Hair follicular keratinocyte (primary cell): Measurements from ENCODE around the genes IL17A, GSTA3 and GCM1.

- RAMPAGE, long total RNA, result no peak
Measured at GRCh38 chr6:50822110-50822814, 3.6 kb downstream of the TFAP2B start.

DNA sequence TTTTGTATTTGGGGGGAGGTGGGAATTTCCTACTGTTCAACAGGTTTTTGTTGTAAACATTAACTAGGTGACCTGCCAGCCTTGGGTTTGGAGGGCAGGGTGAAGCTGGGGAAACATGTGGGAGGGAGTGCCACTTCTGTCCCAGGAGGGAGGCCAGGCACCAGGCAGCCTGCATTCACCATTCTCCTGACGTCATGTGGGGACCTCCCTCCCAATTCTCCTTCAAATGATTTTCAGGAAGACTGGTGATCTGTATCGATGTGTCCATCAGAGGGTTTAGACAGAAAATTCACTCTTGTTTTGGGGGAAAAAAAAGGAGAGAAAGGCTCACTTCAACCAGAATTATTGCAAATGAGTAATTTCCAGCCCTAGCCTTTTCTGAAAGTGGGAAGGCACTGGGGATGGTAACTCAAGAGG, 37.9 kb upstream of the PKHD1 start:
- RAMPAGE, long total RNA, result no peak

DNA sequence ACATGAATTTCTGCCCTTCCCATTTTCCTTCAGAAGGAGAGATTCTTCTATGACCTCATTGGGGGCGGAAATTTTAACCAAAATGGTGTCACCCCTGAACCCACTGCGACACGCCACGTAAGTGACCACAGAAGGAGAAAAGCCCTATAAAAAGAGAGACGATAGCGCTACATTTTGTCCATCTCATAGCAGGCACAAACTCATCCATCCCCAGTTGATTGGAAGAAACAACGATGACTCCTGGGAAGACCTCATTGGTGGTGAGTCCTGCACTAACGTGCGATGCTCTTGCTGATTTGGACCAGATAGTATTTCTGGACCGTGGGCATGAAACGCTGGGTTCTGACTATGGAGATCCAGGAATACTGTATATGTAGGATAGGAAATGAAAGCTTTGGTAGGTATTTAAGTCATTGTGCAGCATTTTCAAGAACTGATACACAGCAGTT, at the start of gene IL17A:
Gene IL17A (plus strand): TSS at position 177 of the 449 bp plus-strand sequence.
- RAMPAGE, long total RNA, result no peak

DNA sequence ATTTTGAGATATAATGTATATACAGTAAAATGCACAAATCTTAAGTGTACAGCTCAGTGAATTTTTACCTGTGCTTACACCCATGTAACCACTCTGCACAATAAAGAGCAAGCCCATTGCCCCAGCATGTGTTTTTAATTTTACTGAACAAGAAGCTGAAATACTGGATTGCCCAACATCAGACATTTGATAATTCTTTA, 1.1 kb upstream of the MCM3 start:
- RAMPAGE, long total RNA, result no peak

- RAMPAGE, long total RNA, result no peak
Measured at GRCh38 chr6:52388694-52389342, 26.9 kb downstream of the PAQR8 start.

- RAMPAGE, long total RNA, result no peak
Measured at GRCh38 chr6:52499599-52500578, 77.0 kb downstream of the TRAM2 start.

DNA sequence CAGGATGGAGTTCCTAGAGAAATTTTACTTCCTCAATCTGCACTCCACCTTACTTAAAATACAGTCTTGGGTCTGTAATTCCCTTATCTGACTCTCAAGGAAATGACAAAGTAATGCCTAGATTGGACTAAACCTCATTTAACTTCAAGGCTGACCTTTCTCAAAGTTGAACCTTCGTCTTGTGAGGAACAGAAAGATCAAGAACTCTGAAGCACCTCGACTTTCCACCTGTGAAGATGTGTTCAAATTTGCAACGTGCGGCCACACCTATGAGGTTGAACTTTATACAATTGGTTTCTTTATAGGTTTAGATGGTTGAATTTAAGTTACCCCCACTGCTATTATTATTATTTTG, 1.2 kb upstream of the TRAM2 start:
- RAMPAGE, long total RNA, result no peak

- RAMPAGE, long total RNA, result no peak
Measured at GRCh38 chr6:52594816-52596115, 18.4 kb upstream of the TRAM2 start.

GRCh38 chr6:52666533-52666865, 4.4 kb upstream of the TMEM14A start:
- RAMPAGE, long total RNA, result no peak

DNA sequence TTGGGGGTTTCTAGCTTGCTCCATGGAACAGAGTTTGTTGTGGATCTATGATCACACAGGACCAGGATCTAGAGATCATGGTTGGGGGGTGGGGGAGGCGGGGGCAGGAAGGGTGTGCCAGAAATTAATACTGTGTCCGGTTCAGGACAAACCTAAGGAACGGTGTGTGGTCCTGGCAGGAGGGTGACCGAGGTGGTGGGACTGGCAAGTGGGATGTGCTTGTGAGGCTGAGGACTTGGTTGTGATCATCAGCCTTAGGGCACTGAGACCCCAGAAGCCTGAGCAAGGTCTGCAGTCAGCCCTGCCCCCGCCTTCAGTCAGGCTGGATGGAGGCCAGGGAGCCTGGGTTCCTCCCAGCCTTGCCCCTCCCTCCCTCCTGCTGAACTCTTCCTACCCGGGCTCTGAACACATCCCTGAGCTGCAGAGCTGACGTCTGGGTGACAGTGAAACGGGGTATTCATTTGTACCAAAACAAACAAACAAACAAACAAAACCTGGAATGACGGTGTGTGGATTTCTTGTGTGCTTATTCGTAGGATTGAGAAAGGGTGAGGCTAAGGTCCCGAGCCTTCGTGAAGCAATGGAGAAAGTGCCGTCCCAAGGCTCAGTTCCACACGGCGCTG, 27.7 kb downstream of the GSTA3 start:
- RAMPAGE, long total RNA, result no peak

DNA sequence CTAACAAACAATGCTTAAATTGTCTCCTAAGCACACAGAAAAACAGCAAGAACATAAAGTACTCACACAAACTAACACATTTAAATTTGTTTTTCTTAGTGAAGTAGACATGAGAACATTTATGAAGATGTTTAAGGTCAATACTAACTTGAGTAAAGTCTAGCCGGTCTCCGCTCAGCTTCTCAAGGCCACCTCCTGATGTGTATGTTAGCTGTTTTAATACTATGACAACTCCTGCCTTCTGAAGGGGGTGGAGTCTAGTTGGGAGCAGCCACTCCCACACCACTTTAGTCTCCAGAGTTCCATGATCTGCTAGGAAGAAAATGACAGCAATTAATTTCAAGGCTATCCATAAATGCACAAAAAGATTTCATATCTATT, at the start of gene GSTA3:
Gene GSTA3 (minus strand): TSS at position 206 of the 381 bp plus-strand sequence.
- RAMPAGE, long total RNA, result no peak

- RAMPAGE, long total RNA, result no peak
Measured at GRCh38 chr6:53056120-53056757, 5.4 kb downstream of the CILK1 start.

DNA sequence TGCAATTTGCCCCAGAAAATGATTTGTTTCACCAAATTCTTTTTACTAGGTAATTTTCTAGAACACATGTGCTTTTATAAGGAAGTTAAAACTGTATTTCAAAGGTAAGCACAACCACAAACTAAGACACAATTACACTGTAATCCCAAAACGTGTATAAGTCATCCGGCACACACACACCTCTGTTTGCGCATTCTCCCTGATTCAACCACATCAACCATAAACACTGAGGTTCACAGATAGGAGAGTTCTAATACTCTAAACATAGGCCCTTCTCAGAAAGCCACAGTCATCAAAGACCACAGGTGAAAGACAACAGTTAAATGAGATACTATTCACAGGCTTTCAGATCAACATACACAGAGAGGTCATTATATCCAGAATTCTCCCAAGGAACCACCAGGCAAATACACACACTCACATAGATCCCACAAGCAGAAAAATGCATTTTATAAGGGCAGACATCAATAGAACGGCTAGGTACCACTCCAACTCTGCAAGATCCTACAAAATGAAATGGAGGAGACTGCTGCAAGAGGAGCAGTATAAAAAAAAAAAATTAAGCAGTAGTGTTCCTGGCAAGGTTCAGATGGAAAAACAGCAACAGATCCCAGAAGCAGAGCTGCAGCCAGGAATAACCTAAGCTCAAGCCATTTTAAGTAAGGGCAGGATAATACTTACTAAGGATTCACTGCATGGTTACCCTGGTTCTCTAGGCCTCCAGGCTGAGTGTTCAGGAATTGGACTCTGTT, 3.1 kb downstream of the CILK1 start:
- RAMPAGE, long total RNA, result no peak

GRCh38 chr6:53060170-53060696, 1.4 kb downstream of the CILK1 start:
- RAMPAGE, long total RNA, result no peak

DNA sequence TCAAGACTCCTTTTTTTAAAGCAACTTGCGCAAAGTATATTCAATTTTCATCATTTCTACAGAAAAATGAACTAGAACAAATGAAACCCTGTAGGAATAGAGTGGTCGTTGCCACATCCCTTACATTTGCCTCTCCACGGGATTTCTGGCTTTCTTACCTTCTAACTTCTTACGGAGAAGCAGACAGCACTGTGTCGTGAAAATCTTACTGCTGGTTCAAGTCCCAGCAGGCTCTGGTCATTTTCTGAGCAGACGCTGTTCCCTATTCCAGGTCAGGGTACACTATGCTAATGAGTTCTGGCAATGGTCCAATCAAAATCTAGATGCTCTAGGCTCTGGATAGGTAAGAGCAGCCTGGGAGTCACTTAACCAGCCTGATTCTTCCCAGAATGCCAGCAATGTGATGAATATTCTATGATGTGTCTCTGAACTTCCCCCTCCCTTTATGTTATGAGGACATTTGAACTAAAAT, at the start of gene GCM1:
Gene GCM1 (minus strand): TSS at position 246 of the 472 bp plus-strand sequence.
- RAMPAGE, long total RNA, result no peak

GRCh38 chr6:53236316-53237047, 87.8 kb upstream of the GCM1 start:
- RAMPAGE, long total RNA, result no peak

- RAMPAGE, long total RNA, result no peak
Measured at GRCh38 chr6:53334979-53336119, 13.4 kb downstream of the ELOVL5 start.

- RAMPAGE, long total RNA, result no peak
Measured at GRCh38 chr6:53347737-53348664, 749 bp downstream of the ELOVL5 start.

DNA sequence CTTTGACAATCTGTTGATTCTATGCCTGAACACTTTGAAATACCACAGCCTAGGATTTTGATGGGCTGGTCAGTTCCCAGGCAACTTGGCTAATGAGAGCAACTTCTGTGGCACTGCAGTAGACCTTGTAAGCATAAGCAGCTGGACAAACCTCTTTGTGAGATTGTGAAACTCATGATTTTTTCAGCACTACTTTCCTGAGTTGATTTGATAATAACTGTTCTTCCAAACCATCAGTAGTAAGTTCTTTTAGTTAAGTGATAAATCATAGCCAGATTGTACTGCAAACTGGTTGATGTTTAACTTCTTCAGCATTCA, 27.1 kb upstream of the ELOVL5 start:
- RAMPAGE, long total RNA, result no peak

GRCh38 chr6:53532099-53532827, 12.6 kb downstream of the GCLC start:
- RAMPAGE, long total RNA, result no peak